SUDHL5 (cell line): ENCODE results near the gene SHH.

DNA sequence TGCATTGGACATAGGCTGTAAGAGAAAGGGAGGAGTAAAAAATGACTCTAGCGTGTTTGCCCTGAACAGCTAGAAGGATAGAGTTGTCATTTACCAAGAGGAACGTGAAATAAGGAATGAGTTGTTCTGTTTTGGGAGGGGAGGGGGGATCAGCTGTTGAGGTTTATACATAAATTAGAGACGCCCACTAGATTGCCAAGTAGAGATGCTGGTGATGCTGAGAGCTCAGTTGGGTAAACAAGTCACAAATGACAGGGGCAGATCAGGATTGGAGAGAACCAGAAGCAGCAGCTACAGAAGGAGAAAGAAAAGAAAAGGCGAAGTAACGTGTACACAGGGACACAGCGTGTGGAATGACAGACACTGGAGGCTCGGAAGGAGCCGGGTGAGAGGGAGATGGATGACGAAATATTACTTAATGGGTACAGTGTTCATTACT lies 386.8 kb upstream of the DPP6 start:
- PRO-cap: no peak

- PRO-cap: no peak
These were observed 163.8 kb upstream of the DPP6 start for GRCh38 chr7:153888386-153888872.

GRCh38 chr7:154676277-154677082 lies 326.4 kb downstream of the PAXIP1 start:
- PRO-cap: no peak

DNA sequence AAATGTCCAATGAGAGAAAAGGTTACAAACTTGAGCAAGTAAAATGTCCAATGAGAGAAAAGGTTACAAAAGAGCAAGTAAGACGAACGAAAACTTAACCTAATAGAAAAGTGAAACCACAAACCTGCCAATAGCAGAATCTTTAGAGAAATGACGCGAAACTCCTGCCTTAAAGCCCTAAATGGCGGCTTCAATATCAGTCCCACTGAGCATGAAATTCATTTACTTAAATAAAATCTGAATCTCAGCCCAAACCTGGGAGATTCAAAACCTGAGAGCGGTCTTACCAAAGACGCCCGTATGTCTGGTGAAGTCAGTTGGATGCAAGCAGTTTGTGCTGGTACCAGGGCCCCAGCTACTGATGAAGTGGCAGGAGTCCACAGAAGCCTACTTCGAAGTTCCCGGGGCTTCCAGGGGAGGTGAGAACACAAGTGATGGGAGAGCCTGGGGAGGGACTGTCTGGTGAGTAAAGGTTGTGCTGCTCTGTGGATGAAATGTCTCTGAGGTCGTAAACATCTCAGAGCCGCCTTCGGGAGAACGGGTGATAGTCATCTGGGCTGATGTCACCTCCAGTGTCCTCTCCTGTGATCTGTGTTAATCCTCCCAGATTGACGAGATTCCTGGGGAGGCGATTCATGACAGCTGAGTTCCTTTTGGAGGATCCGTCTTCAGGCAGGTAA lies 74.4 kb downstream of the PAXIP1 start:
- PRO-cap: no peak

- PRO-cap: no peak
These were observed 15.2 kb downstream of the PAXIP1 start for GRCh38 chr7:154987383-154988517.

DNA sequence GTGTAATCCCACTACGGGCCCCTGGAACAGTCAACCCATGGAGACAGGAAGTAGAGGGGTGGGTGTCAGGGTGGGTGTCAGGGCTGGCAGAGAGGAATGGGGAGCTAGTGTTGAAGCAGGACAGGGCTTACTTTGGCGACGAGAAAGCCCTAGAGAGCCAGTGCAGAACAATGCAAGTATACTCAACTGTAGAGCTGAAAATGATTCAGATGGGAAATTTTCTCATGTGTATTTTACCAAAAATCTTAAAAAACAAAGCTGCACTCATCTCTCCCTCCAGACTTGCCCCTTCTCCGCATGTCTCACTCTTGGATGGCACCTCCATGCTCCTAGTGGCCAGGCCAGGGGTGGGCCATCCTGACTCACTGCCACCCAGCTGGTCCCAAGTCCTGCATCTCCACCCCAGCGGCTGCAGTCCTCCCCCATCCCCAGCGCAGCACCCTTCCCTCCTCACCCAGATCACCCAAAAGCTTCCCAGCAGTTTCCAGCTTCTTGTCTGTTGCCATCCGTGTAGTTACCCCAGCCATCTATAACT lies 53.1 kb upstream of the INSIG1 start:
- PRO-cap: no peak

DNA sequence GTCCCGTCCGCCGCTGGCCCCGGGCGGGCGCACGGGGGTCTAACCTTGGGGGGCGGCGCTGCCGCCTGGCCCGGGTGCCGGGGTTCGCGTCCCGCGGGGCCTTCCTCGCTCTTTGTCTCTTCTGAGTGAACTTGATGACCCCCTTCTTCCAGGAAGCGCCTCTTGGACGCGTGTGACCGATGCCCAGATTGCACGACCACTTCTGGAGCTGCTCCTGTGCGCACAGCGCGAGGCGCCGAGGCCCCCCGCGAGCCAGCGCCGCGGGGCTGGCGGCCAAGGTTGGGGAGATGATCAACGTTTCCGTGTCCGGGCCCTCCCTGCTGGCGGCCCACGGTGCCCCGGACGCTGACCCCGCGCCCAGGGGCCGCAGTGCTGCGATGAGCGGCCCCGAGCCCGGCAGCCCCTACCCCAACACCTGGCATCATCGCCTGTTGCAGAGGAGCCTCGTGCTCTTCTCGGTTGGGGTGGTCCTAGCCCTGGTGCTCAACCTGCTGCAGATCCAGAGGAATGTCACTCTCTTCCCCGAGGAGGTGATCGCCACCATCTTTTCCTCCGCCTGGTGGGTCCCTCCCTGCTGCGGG lies 519 bp downstream of the INSIG1 start:
- PRO-cap: bidirectional peak, plus-strand start at position 193 of the sequence, minus-strand start at position 174 of the sequence

GRCh38 chr7:155301460-155302481 lies 4.1 kb downstream of the INSIG1 start:
- PRO-cap: no peak

GRCh38 chr7:155311888-155312986 lies 14.6 kb downstream of the INSIG1 start:
- PRO-cap: no peak

DNA sequence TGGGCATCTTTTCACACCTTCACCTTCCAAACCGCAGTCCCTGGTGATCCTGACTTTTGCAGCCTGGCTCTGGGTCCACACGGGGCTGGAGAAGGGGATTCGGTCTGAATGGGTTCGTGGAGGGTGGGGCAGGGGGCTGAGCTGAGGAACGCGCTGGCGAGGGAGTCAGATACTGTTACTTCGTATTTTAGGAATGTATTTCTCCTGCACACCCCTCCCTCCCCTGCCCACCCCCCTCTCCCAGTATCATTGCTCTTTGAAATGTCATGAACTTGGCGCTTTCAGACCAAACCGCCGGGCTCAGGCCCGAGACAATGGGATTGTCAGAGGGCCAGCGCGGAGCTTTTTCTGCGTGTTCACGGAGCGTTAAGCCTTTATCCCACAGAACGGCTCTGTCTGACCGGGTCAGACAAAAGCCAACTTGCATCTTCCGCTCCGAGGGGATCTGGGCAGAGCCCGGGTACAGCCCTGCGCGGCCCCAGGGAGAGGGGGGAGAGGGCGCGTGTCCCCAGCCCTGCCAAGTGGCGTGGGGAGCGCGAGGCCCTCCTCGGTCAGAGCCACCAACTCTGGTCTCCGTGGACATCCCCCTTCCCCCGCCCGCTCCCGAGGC lies 76.7 kb upstream of the EN2 start:
- PRO-cap: no peak

GRCh38 chr7:155594942-155595493 lies 48.7 kb upstream of the CNPY1 start:
- PRO-cap: no peak

DNA sequence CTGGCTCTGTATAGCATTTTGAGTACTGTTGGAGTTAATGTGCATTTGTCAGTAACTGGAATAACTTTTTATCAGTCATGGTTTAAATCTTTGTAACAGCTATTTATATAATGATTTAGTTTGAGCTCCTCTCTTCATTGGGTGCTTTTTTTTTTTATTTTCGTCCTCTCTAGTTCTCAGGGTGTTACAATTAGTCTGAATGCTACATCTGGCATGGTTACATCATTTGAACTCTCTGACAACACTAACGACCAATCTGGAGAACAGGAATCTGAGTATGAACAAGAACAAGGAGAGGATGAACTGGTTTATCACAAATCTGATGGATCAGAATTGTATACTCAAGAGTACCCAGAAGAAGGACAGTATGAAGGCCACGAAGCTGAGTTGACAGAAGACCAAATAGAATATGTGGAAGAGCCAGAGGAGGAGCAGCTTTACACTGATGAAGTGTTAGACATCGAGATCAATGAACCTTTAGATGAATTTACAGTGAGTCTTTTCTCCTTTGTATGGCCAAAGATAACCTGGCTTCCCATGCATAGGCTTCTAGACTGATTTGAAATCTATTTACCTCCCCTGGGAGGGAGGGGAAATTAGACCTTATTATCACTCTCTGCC lies 36.1 kb downstream of the RBM33 start:
- PRO-cap: no peak

- PRO-cap: no peak
These were observed 72.7 kb downstream of the SHH start for GRCh38 chr7:155739419-155740179.

- PRO-cap: no peak
These were observed at the start of gene SHH for GRCh38 chr7:155811940-155812540. Gene SHH (minus strand): TSS chr7:155812463.

GRCh38 chr7:155950998-155951340 lies 138.7 kb upstream of the SHH start:
- PRO-cap: no peak

DNA sequence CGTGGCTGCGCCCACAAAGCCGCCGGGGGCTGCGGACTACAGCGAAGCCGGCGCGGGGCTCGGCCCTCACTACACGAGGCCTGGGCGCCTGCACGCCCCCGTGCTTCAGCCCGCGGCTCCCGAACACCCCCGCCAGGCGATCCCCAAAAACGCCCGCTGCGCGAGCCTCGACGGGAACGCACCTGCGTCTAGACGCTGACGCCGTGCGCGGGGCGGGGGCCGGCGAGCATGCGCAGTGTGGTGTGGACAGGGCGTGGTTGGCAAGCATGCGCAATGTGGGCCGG lies 278 bp upstream of the RNF32 start:
- PRO-cap: no peak

DNA sequence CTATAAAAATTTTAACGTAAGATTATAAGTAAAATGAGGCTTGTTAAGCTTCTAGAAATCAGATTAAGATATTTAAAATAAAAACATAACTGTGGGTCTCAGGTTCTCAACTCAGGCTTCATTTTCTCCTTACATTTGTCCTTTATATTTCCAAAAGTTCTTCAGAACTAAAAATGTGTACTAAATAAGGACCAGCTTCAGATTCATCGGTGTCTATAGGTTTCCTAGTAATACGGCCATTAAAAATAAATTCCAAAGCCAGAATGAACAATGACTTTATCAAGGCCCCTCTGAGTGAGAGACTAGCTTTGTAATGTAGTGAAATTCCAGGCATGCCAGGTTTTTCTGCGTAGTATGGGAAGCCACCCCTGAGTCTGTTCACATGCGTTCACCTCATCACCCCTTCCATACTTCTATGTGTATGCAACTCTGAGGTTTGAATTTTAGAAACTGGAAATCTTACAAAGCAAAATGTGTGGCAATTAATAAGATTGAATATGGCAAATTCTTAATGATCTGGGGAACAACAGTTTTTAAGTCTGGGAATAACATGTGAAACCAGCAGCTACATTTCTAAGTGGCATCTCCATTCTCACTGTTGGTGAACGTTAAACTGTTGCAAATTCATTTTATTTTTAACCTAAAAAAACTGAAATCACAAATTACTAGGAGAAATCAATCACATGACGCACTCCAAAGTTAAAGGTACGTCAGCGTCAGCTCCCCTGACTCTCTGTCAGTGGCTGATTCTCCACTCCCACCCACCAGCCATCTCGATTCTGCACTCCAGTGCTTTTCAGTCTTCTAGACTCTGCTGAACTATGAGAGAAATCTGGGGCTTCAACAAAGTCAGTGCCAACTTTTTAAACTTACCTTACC lies 24.6 kb downstream of the RNF32 start:
- PRO-cap: no peak

DNA sequence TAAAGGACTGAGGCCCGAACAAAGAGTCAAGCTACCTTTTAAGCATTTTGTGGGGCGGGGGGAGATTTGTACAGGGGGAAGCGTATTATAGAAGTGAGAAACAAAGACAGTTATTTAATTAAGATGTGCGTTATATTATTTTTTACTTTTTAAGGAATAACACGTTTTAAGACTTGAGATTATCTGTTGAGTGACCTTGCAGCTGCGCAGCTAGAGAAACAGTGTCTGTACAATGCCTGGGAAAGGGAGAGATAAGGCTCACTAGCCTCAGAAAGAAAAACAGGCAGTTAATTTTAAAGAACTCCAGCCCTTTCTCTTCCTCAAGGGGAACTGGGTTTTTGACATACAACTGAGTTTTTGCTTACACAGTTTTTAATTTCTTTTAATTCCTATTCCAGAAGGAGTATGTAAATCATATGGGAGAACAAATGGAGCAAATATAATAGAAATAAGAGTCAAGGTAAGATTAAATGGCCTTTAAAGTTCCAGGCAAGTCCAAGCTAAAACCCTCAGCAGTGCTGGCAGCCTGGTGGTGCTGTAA lies 50.6 kb downstream of the LMBR1 start:
- PRO-cap: no peak

GRCh38 chr7:156931935-156932596 lies 17.4 kb upstream of the NOM1 start:
- PRO-cap: no peak

DNA sequence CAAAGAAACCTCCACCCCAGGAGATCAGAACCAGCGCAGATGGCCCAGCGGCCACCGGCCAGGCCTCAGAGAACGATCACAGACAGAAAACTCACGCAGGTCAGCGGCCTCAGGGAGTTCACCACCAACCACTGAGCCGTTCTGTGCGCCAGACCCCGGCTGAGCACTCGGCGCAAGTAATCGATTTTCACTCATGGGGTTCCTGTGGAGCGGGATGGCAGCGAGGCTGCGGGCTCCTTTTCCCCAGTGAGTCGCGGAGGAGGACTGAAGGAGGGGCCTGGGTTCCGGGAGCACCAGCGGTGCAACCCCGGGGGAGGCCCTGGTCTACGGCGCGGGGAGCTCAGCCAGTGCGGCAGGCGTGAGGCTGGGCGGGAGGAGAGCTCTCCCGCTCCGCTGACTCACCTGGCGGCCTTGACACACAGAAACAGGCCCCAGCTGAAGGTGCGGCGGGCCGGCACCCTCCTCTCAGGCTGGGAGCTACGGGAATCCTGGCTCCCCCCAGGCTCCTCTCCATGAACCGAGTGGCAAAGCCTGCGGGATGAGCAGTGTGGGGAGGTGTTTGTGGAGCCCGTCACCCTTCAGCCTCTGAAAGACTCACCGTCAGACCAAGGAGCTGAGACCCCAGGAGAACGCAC lies 6.9 kb upstream of the NOM1 start:
- PRO-cap: no peak